ENCODE data around the genes PARS2 and TMEM61.

GRCh38 chr1:54364797-54365469 is 165.0 kb downstream of the MRPL37 start:
- PRO-cap = no peak

DNA sequence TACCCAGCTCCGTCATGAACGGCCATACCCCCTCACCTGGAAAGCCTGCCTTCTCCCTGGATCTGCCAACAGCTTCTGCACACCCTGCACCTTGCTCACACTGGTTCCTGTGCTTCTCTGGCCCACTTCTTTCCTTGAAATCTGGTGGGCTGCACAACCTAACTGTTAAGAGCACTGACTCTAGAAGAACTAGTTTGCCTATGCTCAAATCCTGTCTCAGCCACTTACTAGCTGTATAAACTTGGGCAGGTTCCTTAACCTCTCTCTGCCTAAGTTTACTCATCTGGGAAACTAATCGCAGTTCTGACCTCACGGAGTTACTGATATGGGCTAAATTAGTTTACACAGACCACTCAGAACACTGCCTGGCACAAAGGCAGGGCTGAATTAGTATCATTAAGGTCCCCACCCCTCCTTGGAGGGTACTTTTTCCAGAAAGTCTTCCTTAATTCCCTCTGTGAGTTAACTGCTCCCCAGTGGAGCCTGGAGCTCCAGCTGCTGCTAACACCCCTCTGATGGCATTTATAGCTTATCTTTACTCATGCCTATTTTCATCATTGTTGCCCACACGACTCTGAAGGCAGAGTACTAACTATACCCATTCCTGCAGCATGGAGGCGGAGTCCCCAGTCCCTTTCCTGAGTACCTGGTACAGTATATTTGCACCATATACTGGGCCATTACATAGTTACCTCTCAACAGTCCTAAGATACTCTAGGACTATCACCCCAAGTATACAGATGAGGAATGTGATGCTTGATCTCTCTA is 165.9 kb downstream of the MRPL37 start:
- PRO-cap = no peak

- PRO-cap = no peak
These were observed 144.2 kb upstream of the ACOT11 start for GRCh38 chr1:54403806-54404319.

DNA sequence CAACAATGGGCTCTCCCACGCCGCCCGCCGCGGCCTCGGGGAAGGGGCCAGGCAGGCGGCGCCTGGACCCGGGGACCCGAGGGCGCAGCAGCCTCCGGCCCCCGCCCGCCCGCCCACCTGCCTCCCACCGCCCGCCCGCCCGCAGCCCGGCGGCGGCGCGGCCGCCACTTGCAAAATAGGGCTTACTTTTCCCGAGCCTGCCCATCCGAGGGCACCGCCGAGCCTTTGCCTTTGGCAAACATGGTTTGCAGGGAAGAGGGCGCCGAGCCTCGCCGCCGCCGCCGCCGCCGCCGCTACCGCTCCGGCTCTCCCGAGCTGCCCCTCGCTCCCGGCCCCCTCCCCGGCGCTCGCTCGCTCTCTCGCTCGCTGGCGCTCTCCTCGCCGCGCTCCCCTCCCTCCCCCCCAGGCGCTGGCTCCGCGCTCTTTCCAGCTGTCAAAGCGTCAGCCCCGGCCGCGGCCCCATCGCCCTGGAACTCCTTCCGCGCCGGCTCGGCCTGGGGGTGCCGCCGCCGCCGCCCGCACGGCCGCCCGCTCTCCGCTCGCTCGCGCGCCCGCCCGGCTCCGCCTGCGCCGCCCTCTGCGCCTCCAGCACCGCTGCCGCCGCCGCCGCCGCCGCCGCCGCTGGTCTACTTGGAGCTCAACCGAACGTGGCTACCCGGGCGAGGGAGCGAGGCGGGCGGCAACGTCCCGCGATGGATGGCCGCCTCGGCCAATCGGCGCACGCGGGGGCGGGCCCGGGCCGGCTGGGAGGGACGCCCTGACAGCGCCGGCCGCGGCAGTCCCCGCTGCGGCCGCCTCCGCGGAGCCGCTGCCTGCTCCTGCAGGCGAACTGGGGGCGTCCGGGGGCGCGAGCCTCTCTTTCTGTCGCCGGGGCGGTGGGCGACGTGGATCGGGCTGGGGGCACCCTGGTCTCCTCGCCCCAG is 142.0 kb upstream of the ACOT11 start:
- PRO-cap = bidirectional peak, plus-strand start at position 776 of the sequence, minus-strand start at position 619 of the sequence

DNA sequence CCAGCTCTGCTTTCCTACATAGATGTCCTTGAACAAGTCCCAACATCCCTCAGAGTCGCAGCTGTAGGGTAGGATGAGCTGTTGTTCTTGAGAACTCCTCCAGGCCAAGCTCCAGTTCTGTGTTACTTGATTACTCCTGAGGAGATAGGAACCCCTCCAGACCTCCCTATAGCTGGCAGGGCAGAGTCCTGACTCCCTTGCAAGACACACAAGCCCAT is 68.6 kb upstream of the ACOT11 start:
- PRO-cap = no peak

- PRO-cap = no peak
These were observed 718 bp downstream of the ACOT11 start for GRCh38 chr1:54548718-54549173.

GRCh38 chr1:54581538-54582146 is 33.6 kb downstream of the ACOT11 start:
- PRO-cap = bidirectional peak, plus-strand start at chr1:54581922, minus-strand start at chr1:54581750

GRCh38 chr1:54668687-54668944 is 27.0 kb downstream of the MROH7 start:
- PRO-cap = no peak

DNA sequence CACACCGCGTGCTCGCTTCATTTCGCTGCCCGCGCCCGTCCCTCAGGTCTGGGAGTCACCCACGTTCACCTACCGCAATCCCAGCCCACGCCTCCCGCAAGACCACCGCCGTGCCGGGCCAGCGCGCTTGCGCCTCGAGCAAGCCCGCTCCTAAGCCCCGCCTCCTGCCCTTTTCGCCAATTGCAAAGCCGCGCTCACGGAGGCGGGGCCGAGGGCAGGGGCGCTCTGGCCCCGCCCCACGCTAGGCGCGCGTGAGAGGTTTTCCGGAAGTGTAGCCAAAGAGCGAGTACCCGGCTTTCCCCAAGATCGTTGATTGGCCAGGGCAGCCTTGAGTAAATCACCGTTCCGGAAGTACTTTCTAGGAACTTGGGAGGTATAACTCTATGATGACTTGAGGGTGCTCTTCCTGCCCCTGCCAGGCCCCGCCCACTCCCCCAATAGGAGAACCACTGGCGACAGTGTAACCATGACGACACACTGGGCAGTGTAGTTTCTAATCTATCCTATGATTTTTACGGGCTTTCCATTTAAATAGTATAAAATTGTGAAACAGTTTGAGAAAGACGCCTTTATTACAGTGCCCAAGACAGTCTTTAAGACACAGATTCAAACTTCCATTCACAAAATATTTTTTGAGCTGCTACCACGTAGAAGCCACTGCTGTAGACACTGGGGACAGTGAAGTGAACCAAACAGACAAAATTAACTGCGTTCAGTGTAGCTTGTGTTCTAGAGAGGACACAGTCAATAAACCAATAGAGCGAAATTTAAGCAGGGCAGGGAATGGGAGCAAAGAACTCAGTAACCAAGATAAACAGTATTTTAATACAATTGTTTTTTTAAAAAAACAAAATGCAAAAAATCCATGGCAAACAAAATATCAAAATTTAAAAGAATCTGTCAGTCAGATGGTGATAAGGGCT is at the start of gene PARS2:
Gene PARS2, minus strand, starts transcription at position 136 of the 923 bp plus-strand sequence.
- PRO-cap = bidirectional peak, plus-strand start at position 450 of the sequence, minus-strand start at position 136 of the sequence

DNA sequence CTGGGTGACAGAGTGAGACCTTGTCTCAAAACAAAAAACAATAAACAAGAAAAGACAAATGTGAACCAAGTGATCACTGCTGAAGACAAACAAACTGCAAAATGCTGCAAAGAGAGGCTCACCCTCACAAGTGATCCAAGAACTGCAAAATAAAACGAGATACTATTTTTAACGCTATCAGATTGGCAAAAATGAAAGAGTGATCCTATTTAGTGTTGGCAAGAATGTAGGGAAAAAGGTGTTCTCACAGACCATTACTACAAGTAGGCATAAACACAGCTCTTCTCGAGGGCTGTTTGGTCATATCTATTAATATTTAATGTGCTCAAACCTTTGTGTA is 18.0 kb downstream of the DHCR24 start:
- PRO-cap = no peak

GRCh38 chr1:54883837-54884522 is 3.0 kb downstream of the DHCR24 start:
- PRO-cap = no peak

DNA sequence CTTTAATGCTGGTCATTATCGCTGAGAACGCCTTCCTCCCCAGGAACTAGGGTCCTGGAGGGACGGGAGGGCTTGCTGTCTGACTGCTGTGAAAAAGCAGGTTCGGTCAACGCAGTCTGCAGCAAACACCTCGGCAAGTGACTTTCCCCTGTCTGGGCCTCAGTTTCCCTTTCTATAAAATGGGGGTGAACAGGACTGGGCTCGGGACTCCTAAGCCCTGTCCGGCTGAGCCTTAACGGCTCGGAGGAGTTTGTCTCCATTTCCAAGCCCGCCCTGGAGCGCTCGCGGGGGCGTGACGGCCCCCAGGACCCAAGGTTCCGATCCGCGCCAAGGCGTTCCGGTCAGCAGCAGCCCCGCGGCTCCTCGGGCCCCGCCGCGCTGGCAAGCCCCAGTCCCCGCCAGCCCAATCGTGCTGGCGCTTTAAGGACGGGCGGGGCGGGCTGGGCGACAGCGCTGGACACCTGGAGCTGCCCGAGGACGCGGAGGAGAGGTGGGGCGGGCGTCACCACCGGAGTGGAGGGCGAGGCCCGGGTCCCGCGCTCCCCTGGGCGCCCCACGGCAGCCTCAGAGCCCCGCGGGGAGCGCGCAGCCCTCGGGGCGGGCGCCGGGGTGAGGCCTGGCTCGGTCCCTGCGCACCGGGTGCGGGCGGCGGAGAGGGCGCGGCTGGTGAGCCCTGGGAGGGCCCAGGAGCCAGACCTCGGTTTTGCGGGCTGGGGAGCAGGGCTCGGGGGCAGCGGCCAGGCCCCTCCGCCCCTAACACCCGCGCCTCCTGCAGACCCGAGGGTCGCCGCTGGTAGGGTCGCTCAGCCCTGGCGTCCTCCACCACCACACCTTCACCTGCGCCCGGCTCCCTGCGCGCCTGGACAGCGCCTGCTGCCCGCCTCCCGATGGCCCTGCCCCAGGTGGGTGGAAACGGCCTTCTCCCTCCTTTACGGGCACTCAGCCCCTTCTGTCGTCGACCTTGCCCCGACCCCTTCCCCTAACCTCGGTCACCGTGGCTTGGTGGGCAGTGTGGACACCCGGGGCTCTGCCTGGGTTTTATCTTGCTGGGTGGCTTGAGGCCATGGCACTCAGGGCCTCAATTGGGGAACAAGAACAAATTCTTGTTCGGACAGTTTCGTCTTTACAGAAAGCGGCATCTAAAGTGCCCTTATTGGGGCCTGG is at the start of gene TMEM61:
Gene TMEM61, plus strand, starts transcription at position 450 of the 1,164 bp plus-strand sequence.
- PRO-cap = unidirectional peak, plus-strand start at position 487 of the sequence

- PRO-cap = no peak
These were observed 707 bp downstream of the PCSK9 start for GRCh38 chr1:55039995-55040515.

DNA sequence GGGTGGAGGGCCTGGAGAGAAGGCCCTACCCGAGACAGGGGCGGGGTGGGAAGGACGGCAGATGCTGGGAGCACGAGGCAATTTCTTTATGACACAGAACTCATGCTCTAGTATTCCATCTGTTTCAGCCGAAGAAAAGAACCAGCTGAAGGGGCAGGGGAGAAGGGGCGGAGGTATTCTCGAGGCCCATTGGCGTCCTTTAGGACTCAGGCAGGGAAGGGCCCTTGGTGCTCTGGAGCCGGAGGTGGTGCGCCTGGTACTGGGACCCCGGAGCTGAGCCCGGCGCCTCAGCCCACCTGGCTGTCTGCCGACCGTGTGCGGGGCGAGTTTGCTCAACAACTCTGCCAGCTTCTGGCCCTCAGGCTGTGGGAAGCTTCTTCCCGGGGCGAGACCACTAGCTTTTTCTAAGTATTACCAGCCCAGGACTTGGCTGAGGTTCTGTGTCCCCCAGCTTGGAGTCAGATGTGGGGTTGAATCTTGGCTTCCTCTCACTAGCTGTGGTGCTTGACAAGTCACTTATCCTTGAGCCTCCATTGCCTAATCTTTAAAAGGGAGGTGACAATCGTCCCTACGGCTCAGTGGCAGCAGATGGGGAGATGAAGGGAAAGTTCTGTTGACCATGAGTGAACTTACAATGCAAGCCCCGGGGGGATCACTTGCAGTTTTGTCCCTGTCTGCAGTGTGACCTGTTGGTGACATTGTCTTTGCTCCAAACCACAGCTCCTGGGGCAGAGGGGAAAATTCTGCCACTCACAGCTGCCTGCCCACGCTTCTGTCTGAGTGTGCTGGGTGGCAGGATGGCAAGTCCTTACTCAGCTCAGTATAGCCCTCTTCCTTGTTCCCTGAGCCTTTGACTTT is 1.4 kb downstream of the PCSK9 start:
- PRO-cap = no peak

GRCh38 chr1:55064794-55065412 is 25.6 kb downstream of the PCSK9 start:
- PRO-cap = no peak

GRCh38 chr1:55065413-55066287 is 26.3 kb downstream of the PCSK9 start:
- PRO-cap = no peak

DNA sequence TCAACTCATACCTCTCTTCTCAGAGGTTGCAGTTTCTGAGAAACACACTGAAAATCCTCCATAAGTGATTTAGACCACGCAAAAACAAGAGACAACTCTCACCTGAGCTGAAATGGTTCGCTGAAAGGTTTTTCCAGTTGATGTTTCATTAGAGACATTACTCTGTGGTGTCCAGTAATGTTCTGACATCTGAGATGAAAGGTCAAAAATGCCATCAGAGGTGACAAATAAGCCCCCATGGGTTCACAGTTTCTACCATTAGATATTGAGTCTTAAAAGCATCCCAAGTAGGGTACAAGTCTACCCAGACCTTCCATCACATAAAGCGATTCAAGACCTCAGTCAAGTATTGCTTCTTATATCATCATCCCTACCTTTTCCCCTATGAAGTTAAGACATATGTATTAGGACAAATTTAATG is 32.9 kb downstream of the PCSK9 start:
- PRO-cap = no peak

DNA sequence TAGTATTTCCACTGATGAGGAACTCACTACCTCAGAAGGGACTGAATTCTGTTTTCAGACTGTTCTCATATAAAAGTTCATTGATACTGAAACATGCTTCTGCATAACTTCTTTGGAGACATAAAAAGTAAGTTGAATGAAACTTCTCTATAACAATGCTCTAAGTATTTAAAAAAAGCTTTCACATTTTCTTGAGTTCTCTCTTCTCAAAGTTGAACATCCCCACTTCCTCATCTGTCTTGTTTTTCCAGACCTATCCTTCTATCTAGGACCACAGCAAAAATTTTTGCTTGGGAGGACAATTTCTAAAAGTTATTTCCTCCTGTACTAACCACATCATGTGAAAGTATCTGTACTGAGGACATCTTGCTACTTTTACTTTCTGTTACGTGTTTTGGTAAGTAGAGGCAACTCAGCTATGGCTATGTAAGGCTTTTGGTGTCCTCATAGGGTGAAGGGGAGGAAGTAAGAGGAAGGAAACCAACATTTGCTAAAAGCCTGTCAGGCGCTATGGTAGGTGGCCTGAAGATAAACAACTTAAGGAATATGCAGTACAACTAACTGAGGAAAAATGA is 64.1 kb downstream of the USP24 start:
- PRO-cap = no peak

DNA sequence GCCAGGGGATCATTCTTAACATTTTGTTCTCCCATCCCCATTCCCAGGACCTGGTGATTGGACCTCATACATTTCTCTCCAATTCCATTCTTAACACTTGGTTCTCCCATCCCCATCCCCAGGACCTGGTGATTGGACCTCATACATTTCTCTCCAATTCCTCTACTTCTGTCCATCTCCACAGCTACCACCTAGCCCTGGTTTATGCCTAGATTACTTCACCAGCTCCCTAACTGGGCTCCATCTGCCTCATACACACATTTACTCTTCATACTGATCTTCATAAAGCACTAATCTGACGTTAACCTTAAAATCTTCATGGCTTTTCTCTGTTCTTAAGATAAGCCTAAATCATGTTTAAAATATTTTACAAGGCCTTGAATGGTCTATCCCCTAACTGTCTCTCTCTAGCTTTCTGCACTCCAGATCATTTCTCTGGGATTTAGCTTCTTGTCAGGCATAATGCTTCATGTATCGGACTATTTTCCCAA is 35.5 kb downstream of the USP24 start:
- PRO-cap = no peak

- PRO-cap = bidirectional peak, plus-strand start at chr1:55214903, minus-strand start at chr1:55214908
These were observed 533 bp downstream of the USP24 start for GRCh38 chr1:55214455-55215206.